ENCODE measurements around a stretch of chr6.

- PRO-cap, result no peak
Observed at GRCh38 chr6:163667697-163668132, 253.2 kb downstream of the QKI start.

- PRO-cap, result no peak
Observed at GRCh38 chr6:163764298-163765020, 349.9 kb downstream of the QKI start.

DNA sequence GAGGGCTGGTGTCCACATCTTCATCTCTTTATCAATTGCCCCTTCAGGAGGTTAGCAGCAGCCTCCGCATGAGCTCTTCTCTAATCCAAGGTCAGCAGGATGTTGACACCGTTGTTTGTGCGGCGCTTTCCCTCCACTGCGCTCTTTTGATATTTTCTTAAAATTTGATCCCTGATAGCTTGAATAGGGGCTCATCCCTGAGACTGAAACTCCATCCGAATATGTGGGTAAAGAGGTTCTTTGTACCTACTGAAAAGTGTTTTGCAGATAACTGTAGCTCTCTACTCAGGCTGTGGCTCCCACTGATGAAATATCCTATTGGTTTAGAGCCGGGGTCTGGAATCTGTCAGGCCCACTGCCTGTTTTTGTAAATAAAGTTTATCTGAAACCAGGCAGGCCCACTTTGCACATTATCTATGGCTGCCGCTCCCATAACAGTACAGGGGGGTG, 362.5 kb downstream of the QKI start:
- PRO-cap, result no peak

DNA sequence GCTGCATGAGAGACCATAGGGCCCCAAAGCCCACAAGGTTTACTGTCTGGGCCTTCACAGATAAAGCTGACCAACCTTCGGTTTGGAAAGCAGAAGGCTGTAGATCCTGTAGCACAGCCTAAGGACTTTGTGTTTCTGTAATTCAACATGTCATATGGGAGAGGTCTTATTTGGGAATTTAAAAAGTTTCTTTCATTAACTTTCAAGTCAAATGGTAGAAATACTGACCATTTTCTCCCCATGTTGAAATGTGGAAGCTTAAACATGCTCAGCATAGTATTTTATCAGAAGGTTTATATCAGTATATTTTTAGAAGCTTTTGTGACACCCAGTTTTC, 362.9 kb downstream of the QKI start:
- PRO-cap, result no peak

- PRO-cap, result no peak
Observed at GRCh38 chr6:164097911-164098353, 683.4 kb downstream of the QKI start.

GRCh38 chr6:164322504-164323057, 908.1 kb downstream of the QKI start:
- PRO-cap, result no peak

GRCh38 chr6:165010078-165010443, 299.3 kb downstream of the C6orf118 start:
- PRO-cap, result no peak

DNA sequence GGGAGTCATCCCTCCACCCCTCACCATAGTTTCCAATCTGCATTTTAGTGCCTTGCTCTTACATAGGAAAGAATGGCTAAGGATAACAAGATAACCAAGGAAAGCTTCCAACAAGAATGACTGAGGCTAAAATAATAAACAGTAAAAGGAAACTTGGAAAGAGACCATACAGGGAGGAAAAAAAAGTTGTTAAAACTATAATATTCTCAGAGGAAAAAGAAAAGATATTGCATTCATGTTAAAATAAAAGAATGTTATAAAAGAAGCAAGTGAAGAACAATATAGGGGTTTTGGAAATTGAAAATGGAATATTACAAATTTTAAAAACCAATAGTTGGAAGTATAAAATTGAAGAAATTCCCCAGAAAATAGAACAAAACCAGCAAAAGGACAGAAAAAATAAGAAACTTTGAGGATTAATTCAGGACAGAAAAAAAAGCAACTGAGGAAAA, 55.7 kb upstream of the PDE10A start:
- PRO-cap, result no peak

DNA sequence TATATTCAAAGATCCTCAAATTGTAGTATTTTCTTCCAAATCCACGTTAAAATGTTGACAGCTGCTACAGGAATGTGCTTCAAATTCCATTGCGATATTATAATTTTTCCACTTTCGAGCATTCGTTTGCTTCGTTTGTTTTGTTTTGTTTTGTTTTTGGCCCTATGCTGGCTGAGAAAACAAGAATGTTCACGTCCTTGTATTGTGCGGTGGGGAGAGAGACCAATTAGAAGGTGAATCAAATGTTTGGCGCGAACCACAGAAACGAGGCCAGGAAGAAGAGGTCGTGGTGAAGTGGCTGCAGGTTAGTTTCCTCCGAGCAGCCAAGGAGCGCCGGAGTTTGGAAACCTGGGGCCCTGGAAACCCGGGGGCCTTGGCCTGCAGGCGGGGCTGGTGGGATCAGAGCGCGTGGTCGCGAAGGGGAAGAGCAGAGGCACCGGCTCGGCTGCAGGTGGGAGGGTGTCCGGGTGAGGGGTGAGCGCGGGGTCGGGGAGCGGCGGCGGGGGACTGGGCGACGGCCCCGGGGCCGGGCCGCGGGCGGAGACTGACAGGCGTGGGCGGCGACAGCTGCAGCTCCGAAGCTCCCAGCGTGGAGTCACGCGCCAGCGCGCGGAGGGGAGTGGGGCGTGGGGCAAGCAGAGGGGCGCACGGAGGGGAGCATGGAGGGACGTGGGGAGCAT, 141.4 kb upstream of the PDE10A start:
- PRO-cap, result no peak

GRCh38 chr6:165847297-165847679, 184.2 kb upstream of the PDE10A start:
- PRO-cap, result no peak

- PRO-cap, result no peak
Observed at GRCh38 chr6:165876582-165877124, 213.6 kb upstream of the PDE10A start.

- PRO-cap, result no peak
Observed at GRCh38 chr6:166008337-166009010, 159.2 kb downstream of the TBXT start.

- PRO-cap, result no peak
Observed at GRCh38 chr6:166441090-166441754, 58.5 kb upstream of the MPC1 start.

DNA sequence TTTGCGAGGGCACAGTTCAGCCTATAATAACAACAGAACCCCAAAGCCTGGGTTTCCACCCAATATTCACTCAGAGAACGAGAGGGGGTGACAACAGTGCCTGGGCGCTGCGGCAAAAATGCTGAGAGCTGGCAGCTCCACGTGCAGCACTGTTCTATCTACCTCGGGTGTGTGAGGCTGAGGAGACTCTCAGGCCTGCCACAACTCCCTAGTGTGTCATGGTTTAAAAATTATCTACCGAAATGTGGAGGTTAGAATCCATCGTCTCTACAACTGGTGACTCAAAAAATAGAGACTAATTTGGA, 118.5 kb upstream of the RPS6KA2 start:
- PRO-cap, result no peak

GRCh38 chr6:166929308-166930132, 26.8 kb downstream of the RNASET2 start:
- PRO-cap, result no peak

- PRO-cap, result bidirectional peak, plus-strand start at chr6:166955421, minus-strand start at chr6:166955156
Observed at GRCh38 chr6:166954964-166955671, 1.2 kb downstream of the RNASET2 start.

- PRO-cap, result unidirectional peak, minus-strand start at chr6:167496322
Observed at GRCh38 chr6:167496167-167496616, 171.3 kb downstream of the TTLL2 start.

DNA sequence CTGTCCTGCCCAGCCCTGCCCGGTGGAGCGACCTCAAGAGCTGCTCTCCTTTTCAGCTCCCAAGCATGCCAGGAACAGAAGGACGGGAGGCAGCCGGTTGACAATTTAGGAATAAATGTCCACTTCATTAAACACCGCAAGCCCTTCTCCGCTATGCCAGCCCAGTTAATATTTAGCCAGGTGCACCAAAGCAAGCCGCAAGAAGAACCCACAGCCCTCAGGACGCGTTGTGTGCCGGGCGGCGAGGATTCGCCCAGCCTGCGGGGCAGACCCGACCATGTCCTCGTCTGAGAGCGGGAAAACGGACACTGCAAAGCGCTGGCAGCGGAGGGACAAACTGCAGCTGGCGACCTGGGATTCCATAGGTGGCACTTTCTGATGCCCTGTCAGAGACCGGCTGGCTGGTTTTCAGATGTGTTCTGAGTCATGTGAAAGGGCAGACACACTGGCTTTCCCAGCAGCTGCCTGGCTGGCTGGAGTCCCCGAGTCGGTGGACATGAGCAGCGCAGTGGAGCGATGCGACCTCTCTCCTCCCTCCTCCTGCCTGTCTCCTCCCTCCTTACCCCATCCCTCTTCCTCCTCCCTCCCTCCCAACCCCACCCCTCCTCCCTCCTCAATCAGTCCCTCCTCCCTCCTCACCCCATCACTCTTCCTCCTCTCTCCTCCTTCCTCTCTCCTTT, 222.0 kb downstream of the TTLL2 start:
- PRO-cap, result bidirectional peak, plus-strand start at position 620 of the sequence, minus-strand start at position 492 of the sequence

GRCh38 chr6:167572874-167573325, 248.0 kb downstream of the TTLL2 start:
- PRO-cap, result bidirectional peak, plus-strand start at chr6:167573128, minus-strand start at chr6:167572950; unidirectional peak, minus-strand start at chr6:167573190

- PRO-cap, result no peak
Observed at GRCh38 chr6:167661427-167661878, 165.3 kb upstream of the AFDN start.

Data from fallopian tube (tissue), 1 donor.